ENCODE measurements around a stretch of chr11.

DNA sequence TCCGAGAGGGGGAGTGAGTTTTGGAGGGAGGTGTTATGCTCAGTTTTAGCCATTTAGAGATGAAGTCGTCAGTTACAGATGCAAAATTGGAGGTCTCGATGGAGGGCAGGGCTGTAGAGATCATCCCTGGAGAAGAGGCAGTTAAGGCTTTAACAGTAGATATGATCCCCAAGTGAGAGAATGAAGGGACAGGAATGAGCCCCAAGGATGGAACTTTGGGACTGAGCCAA lies 108.9 kb upstream of the NCAM1 start:
- RRBS = no CpG with 5 or more reads among the region's 3 CpGs

- RRBS = no CpG with 5 or more reads among the region's 47 CpGs
These were observed 1.0 kb downstream of the NCAM1 start for GRCh38 chr11:112962133-112962722.

DNA sequence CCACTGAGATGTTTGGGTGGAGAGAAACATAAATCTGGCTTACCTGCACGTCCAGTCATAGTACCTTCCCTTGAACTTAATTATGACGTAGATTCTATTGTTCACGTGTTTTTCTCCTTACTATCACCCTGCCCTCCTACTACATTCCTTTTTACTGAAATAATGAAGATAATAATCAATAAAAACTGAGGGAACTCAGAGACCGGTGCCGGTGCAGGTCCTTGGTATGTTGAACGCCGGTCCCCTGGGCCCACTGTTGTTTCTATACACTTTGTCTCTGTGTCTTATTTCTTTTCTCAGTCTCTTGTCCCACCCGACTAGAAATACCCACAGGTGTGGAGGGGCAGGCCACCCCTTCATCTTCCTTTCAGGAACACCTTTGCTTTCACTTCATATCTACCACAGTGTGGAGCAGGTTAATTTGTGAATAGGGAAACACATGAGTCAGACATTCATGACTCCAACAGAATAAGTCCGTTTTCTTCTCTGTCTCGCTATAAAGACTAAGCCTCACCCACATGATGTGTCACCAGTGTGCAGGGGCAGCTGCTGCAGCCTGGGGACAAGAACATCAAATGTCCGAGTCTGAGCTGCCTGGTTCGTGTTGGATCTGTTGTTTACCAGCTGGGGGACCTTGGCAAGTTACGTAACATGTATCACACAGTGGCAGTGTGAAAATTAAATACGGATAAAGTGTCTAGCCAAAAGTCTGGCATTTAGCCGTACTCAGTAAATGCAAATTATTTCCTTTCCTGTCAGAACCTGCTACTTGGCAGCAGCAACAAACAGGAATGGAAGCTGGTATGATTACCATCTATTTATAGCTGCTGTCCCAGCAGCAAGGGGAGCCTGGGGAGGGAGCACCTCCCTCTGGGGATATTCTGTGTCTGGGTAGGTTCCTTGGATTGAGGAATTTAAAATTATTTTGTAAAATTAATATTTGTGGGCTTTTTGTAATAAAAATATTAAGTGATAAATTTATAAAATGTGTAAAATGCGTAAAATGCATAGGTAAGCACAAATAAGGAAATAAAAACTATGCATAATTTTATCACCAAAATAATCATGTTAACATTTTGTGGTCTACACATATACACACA lies 1.5 kb upstream of the CLDN25 start:
- RRBS = no CpG with 5 or more reads among the region's 16 CpGs

GRCh38 chr11:113872843-113873187 lies 2.6 kb downstream of the USP28 start:
- RRBS = no CpG with 5 or more reads among the region's 3 CpGs

DNA sequence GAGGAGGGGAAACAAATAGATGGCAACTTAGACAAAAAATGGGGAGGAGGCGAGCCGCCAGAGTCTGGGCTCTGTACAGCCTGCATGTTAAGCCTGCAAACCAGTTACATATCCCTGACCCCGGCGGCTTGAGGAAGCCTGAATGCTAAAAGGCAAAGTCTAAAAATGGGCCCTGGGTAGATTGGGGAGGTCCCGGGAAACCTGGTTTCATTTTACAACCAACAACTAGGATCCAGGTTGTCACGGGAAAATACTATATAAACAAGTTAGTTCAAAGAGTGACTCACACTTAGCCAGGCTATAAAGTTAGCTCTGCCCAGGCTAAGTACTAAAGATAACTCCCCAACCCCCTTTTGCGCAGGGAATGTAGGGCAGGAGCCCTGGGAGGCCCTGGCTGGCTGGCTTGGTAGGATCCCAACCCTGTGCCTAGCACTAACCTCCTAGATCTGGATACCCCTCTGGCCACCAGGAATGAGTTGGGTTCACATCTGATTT lies 18.7 kb upstream of the ZBTB16 start:
- RRBS = 94% methylated on average over 3 of the region's 7 CpGs

- RRBS = no CpG with 5 or more reads among the region's 7 CpGs
These were observed 8.9 kb downstream of the ZBTB16 start for GRCh38 chr11:114068220-114068922.

GRCh38 chr11:114153124-114153852 lies 93.8 kb downstream of the ZBTB16 start:
- RRBS = no CpG with 5 or more reads among the region's 6 CpGs

DNA sequence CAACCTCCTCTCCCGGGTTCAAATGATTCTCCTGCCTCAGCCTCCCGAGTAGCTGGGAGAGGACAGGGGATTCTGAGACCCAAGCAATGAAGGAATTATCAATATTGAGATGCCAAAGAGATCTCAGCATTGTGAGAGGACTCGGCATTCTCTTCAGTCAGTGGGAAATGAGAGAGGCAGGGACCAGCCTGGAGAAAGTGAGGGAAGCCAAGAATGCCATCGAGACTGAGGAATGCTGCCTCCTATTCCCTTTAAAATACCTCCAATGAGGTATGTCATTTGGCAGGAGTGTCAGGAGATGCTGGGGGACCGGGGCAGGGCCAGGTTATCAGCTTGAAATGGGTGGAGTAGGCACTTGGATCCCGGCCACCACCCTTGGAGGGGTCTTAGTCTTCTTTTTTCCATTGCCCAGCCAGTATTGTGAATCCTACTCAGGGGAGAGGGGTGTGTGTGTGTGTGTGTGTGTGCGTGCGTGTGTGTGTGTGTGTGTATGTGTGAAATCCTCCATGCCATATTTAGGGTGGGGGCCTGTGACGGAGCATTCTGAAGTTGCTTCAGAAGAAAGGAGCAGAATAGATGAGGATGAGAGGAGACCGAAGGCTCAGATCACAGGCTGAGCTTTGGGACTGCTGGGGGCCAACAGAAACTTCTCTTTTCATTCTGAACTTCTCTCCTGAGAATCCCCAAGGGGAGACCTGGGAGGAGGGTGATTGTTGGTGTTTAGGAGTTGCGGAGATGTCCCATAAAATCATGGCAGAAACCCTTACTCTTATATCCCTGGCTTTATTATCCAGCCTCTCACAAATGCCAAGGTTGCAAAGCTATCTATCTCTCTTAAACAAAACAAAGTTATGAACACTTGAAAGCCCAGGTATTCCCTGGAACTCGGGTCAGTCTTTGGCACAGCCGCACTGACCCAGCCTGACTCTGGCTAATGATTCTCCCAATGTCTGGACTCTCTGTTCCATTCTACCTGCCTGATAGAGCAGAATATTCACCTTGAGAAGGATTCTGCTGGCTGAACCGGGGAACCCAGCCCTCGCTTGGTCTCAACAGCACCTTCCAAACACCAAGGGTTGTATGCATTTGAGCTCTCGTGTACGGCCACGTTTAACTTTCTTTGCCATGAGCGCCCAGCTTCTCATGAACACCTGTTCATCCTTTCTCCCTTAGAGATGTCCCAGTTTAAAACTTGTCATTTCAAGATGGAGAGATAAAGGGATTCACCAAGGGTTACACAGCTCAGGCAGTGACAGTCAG lies 116.5 kb downstream of the ZBTB16 start:
- RRBS = no CpG with 5 or more reads among the region's 19 CpGs

GRCh38 chr11:114178343-114178920 lies 117.8 kb upstream of the NNMT start:
- RRBS = no CpG with 5 or more reads among the region's 2 CpGs

DNA sequence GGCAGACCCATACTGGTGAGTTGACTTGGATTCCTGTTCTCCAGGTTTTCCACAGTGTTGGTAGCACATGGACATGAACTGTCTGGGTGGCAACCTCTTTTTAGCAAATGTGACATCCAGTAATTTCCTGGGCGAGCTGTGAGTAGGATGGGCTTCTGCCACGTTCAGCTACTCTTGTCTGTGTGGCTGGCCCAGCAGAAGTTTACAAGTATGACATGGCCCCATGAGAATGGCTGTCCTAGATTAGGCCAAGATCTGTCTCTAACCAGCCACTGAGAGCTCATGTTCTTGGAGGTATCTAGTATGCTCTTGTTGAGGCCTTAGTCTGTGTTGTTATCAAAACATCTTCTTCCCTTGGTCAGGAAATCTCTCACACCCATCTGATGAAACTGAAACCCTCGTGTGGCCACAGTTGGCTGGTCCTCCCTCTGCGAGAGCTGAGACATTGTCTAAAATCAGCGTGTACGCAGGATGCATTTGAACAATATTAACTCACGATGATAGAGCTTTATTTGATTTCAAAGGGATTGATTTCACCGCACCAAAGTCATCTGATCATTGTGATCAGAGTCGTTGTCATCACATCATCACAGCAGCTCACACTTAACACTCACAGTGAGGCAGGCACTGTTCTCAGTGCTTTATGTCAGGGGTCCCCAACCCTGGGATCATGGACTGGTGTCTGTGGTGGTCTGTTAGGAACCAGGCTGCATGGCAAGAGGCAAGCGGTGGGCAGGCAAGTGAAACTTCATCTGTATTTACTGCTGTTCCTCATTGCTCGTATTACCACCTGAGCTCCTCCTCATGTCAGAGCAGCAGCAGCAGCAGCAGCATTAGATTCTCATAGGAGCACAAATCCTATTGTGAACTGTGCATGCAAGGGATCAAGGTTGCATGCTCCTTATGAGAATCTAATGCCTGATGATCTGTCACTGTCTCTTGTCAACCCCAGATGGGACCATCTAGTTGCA lies 108.9 kb upstream of the NNMT start:
- RRBS = no CpG with 5 or more reads among the region's 11 CpGs

DNA sequence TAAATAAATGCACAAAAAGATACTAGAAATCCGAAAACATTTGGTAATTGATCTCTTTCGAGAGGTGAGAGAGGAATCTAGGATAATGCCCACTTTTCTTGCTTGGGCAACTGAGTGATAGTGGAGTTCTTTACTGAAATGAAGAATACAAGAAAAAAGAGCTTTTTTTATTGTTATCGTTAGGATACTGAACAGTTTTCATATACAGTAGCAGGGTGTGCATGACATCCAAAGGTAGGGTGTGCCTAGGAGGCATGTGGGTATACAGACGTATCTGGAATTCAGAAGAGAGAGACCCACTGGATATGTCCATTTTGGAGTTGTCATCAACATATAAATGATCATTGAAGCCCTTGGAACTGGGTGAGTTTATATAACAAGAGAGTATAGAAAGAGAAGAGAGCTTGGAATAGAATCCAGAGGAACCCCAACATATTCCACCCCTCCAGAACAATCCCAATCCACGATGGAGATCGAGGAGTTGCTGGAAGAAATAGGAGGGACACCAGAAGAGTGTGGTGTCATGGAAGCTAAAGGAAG lies 71.9 kb upstream of the NNMT start:
- RRBS = no CpG with 5 or more reads among the region's 6 CpGs

DNA sequence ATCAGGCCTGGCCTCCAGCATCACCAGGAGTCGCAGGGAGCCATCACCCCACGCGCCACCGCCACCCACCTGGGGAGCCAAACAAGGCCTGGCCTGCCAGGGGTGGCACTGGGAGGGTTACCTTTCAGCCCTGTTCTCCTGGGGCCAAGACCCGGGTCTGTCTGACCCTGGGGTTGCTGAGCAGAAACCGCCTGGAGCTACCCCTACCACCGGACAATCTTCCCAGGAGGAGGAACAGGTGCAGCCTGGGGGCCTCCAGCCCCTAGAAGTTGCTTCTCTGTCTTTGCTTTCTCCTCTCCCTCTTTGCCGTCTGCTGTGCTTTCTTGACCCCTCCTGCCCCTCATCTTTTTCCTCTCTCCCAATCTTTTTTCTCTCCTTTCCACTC lies 39.2 kb upstream of the NNMT start:
- RRBS = 82% methylated on average over 3 of the region's 8 CpGs

- RRBS = no CpG with 5 or more reads among the region's 4 CpGs
These were observed 32.4 kb upstream of the NNMT start for GRCh38 chr11:114263639-114264265.

DNA sequence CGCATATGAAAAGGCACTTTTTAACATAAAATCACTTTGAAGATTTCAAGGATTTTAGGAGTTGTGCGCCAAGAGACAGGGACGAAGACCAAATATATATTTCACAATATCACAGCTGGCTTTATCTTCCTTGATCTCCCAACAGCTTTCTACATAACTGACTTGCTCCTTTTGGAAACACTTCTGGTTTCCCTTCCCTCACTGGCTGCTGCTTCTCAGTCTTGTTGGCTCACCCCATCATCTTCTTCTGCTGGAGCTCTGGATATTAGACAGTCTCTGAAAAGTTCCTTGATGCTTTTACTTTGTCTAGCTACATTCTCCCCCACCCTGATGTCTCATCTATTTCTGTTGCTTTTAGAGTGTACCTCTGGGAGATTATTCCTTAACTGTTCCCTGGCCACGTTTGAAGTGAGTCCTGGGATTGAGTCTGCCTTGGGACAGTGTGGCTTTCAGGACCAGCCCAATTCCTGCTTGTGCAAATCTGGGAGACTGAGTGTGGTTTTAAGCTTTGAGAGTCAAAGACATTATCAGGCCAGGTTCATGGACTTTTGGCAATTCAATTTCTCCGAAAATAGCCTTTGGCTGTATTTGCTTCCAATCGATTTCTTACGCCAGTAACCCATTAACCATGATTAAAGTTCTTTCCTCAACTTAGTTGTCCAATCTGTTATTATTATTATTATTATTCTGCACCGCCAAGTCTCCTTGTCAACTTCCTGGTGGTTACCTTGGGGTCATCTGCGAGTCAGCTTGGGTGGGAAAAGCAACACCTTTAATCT lies 30.8 kb upstream of the NNMT start:
- RRBS = no CpG with 5 or more reads among the region's 9 CpGs

DNA sequence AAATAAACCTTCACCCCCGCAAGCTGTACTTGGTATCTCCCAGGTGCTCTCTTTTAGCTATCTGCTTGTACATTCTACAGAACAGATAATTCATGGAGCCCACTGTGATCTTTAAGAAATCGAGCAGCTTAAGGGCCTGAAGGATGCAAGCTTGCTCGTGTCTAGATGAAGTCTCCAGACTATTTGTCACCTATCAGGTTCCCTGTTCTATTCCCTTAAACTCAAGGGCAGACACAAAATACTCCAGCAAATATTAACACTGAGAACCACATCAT lies 752 bp downstream of the NXPE4 start:
- RRBS = no CpG with 5 or more reads among the region's 3 CpGs

- RRBS = no CpG with 5 or more reads among the region's 6 CpGs
These were observed 121.2 kb downstream of the NXPE2 start for GRCh38 chr11:114799556-114799931.

DNA sequence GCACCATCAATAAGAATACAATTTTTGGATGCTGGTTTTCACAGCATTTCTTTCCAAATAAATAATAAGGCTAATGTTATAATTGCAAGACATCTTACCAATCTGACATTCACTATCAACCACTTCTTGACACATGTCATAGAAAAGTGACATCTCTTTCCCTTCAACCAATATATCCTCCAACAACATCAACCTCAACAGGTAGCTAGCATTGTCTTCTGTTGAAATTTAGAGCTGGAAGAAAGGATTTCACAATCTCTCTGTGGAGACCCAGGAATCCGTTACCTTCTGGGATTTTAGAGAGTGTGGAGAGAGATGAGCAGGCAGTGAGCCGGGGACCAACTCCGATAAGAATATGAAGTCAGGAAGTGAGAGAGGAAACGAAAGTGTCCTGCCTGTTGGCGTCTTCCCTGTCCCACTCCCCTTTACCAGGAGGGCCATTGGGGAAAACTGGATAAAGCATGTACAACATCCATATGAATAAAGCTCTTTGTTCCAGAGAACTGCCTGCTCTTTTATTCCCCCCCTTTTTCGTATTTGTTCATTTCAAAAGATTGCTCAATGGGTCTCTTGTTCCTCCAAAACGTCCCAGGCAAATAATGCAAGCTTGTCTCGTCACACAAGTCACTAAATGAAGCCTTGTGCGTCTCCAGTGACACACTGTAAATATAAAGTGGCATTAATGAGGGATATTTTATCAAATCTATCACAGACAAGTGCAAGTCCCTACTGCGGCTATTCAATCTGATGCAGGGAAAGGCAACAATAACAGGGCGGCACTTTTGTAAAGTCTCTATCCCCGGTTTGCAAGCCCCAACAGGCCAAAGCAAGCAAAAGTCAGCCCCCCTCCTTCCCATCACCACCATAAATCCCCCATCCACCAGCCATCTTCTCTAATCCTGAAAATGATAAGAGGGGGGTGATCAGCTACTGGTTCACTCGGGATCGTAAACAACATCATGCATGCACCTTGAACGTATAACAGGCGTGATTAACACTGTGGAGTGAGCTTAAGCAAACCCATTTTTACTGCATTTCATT lies 3.4 kb downstream of the CADM1 start:
- RRBS = no CpG with 5 or more reads among the region's 16 CpGs

DNA sequence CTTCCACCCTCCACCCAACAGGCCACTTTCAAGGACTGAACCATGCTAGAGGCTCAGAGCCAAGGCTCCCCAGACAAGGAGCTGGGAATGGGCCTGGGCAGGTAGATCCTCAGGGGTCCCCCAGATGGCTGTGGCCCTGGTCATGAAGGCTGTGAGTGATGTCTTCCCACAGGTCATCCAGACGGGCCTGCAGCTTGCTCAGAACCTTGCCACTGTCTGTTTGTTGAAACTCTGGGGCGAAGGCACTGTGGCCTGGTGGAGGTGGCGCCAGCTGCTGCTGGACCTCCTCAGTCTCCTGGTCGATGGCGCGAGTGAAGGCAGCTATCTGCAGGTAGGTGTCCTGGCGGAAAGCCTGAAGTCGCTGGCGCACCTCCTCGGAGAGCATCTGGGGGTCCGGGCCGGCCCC lies 1.7 kb downstream of the APOA5 start:
- RRBS = no CpG with 5 or more reads among the region's 12 CpGs

GRCh38 chr11:116791924-116792666 lies 416 bp upstream of the APOA5 start:
- RRBS = no CpG with 5 or more reads among the region's 10 CpGs